SJCRH30 (cell line): ENCODE measurements around the gene HBP1.

GRCh38 chr7:106057964-106059238, 53.7 kb downstream of the SYPL1 start:
- RAMPAGE, long total RNA: no peak

GRCh38 chr7:106111499-106112145, 490 bp downstream of the SYPL1 start:
- RAMPAGE, long total RNA: no peak

DNA sequence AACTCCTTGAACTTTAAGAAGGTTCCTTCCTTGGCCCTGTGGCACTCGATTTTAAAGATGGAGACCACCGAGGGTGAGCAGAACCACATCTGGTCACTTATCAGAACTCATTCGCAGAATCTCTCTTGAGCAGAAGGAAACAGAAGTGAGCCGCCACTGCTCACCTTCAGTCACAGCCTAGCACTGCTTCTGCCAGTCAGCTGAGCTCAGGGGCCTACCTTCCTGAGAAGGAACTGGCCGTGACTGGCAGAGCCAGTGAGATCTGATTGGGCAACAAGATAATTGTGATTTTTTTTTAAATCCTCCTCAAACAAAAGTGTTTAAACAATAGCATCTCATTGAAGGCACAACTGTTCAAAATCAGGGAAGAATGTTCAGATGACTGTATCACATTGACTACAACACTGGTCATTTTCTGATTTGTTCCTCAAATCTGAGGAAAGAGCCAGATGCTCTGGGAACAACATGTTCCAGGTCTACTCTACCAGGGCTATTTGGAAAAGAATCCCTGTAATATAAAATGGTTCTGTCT, 2.7 kb upstream of the SYPL1 start:
- RAMPAGE, long total RNA: no peak

- RAMPAGE, long total RNA: no peak
Measured at GRCh38 chr7:106247019-106248065, 37.4 kb downstream of the NAMPT start.

DNA sequence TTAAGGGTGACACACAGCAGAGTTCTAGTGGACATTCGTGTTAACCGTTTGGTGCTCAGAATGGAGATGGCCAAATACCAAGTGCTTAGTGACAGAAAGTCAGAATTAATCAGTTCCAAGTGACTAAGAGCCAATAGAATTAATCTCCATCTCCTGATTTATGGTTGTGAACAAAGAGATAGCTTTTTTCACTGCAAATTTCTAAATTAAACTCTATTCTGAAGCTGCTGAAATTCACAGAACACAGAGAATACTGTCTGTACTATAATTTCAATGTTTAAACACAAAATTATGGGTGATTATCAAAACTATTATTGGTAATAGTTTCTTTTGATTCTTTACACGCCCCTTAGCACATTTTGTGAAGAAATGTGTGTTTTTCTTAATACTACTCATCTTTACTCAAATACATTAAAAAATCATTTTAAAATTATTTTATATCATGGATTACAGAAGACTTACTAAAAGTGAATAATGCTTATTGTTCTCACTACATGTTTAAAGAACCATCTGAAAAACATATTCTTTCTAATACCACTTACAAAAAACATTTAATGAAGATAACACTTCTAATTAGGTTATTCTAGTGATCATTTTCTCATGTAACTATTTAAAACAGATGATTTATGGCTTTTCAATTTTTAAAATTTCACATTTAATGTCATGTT, 35.9 kb downstream of the NAMPT start:
- RAMPAGE, long total RNA: no peak

- RAMPAGE, long total RNA: no peak
Measured at GRCh38 chr7:106253959-106255091, 30.5 kb downstream of the NAMPT start.

- RAMPAGE, long total RNA: no peak
Measured at GRCh38 chr7:106265871-106266402, 18.8 kb downstream of the NAMPT start.

GRCh38 chr7:106268235-106269674, 16.0 kb downstream of the NAMPT start:
- RAMPAGE, long total RNA: no peak

DNA sequence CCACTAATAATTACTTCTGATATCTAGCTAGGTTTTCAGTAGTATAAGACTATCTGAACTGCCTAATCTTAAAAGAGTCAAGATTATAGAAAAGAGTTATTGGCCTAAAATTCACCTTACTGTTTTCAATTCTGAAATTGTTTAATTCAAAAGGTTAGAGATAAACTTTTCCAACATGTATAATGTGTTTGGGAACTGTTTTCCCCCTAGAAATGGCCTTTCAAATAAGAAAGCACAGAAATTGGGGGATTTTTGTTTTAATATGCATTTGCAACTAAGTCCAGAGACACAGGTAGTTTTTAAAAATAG, 8.8 kb downstream of the NAMPT start:
- RAMPAGE, long total RNA: no peak

GRCh38 chr7:106285938-106286116, 1.0 kb upstream of the NAMPT start:
- RAMPAGE, long total RNA: no peak

GRCh38 chr7:106421294-106422007, 136.7 kb upstream of the NAMPT start:
- RAMPAGE, long total RNA: no peak

DNA sequence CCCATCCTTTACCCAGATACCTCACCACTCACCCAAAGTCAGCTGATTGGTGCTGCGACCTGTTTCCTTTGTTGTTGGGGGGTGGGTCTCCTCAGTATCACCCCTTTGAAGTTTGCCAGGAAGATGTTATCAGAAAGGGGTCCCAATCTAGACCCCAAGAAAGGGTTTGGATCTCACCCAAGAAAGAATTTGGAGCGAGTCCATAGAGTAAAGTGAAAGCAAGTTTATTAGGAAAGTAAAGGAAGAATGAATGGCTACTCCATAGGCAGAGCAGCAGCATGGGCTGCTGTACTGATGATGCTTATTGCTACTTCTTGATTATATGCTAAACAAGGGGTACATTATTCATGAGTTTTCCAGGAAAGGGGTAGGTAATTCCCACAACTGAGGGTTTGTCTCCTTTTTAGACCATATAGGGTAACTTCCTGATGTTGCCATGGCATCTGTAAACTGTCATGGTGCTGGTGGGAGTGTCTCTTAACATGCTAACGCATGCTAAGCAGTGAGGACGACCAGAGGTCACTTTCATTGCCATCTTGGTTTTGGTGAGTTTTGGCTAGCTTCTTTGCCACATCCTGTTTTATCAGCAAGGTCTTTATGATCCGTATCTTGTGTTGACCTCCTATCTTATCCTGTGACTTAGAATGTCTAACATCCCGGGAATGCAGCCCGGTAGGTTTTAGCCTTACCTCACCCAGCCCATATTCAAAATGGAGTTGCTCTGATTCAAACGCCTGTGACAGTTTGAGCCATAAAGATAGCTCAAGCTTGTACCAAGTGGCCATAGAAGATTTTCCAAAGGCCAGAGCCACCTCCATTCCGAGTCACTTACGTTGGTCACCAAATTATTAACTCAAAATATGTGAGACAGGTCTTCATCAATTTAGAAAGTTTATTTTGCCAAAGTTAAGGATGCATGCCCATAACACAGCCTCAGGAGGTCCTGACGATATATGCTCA, 175.9 kb upstream of the NAMPT start:
- RAMPAGE, long total RNA: no peak

DNA sequence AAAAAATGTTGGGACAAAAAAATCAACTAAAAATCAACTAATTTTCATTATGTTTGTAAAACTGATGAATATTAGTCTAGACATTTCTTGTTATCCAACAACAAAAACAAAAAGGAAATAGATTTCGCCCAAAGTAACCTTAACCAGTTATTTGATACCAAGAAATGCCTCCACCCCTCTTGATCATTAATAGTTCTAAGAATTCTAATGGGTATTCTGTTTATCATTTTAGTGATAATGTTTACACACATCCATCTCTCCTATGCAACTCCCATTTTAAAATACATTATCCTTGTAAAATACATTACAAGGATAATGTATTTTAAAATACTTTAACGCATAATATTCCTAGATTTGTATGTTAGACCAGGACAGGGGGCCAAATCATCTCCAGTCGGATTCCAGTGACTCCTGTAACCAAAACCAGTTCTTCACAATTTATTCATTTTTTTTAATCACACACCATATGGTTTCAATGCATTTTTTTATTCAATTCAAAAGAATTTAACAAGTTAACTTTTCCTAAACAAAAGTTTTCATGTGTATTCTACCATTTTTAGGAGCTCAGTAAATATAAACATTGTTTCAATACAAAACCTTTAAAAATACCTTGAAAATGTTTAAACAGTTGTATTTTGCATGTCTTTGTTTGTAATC, 1.9 kb downstream of the CCDC71L start:
- RAMPAGE, long total RNA: no peak

DNA sequence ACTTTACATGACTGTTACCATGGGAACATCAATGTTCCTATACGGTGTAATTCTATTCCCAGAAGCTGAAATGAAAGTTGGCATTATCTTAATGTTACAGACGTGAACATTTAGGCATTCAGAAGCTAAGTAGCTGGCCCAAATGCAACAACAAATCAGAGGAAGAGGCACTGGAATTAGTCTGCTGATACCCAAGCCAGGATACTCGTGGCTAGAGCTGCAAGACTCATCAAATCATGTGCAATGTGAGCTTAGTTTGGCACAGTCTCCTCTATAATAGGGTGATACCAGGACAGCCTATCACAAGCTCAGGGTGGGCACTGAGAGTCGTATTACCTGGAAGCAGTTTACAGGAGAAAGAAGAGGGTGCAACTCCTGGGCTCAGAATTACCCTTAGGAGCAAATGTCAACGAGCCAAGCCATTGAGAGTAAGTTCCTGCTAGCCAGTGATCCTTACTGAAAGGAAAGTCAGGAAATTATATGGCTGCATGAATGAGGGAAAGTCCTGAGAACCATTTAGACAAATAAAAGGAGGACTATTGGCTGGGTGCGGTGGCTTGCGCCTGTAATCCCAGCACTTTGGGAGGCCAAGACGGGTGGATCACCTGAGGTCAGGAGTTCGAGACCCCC, 29.8 kb upstream of the PRKAR2B start:
- RAMPAGE, long total RNA: no peak

GRCh38 chr7:107168857-107169628, at the start of gene HBP1:
Gene HBP1 (plus strand): TSS chr7:107169003.
- RAMPAGE, long total RNA: start-site peak on the plus strand at chr7:107168993-107169007, 289 and 50 reads in 2 replicates

DNA sequence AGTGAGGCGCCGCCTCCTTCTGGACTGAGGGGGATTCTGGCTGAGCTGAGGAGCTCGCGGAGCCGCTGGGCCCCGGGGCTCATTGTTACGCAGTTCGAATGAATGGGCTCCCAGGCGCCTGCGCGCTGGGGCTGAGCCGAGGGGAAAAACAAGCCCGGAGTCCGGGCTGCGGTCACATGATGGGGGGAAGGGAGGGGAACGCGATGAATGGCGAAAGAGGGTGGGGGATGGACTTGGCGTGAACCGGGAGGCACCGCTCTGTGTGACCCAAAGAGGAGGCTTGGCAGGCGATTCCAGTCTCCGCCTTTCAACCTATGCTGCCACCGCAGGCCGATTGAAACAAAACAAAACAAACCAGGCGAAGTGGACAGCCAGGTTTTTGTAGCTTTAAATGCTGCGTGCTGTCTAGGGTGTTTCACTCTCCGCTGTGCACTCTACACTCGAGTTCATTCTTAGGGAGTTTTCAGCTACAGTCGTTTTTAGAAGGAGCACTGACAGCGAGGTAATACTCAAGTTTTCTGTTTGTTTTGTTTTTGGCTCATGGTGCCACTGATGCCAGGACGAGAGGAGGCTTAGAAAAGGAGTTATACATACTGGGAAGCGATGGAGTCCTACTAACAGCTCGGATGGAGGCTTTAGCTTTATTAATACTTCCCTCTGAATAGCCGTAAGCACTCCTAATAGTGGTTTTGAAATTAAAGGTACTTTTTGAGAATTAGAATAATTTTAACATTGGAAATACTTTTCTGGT, 1.0 kb downstream of the HBP1 start:
- RAMPAGE, long total RNA: no peak

GRCh38 chr7:107387447-107388077, 82.3 kb upstream of the GPR22 start:
- RAMPAGE, long total RNA: no peak

DNA sequence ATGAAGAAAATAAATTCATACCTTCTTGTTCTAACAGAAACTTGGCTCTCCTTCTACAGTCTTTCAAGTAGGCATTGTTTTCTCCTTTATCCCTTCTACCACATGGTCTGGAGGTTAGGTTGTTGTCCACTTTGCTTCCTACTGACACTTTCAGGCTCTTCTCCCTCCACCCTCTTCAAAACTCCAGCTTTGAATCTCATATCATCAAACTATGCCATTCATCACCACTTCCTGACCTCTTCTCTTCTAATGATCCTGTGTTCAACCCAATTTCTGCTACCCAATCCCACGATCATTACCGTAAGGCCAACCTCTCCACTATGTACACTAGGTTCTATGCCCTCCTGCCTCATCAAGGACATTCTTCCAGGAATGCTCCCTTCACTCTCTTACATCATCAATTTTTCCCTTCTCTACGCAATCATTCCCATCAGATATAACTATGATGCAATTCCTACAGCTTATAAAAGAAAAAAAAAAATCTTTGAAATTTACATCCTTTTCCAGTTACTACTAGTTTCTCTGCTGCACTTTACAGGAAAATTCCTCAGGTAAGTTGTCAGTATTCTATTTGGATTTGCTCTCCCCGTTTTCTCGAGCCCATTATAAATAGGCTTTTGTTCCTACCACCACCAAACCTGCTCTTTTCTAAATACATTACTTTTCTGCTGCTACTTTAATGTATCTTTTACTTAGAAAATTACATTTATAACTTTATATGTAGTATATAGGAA, 30.9 kb upstream of the GPR22 start:
- RAMPAGE, long total RNA: no peak

DNA sequence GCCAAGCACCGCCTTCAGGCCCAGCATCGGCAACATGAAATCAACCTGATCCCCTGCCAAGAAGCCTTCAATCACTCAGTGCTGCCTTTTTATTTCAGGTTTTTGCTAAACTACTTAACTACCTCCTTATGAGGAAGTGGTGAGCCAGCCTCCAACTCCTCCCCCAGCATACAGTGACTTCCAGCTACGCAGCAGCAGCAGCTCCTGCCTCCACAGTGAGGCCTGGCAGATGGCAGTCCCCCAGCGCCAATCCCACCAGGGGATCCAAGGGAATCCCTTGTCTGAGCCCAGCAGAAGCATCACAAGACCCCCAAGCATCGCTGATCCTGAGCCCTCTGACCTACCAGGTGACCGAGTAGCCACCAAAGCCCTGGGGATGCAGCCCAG, 31.9 kb upstream of the SLC26A4 start:
- RAMPAGE, long total RNA: no peak

DNA sequence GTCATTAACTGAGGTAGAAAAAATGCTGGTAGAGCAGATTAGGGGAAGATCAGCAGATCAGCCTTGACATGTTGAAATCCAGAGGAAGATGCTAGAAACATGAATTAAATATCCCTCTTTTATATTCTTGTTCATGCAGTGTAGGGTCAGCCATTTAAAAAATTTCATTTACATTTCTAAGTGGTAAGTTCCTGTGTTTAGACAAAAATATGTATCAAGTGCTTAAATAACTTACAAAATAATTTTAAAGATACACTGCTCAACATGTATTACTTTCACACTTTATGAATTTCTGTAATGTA, 19.6 kb downstream of the CBLL1 start:
- RAMPAGE, long total RNA: no peak